Adrenal gland (tissue), 7 donors: ENCODE data around the genes B3GNT5, MCF2L2, ABCC5 and HTR3E.

DNA sequence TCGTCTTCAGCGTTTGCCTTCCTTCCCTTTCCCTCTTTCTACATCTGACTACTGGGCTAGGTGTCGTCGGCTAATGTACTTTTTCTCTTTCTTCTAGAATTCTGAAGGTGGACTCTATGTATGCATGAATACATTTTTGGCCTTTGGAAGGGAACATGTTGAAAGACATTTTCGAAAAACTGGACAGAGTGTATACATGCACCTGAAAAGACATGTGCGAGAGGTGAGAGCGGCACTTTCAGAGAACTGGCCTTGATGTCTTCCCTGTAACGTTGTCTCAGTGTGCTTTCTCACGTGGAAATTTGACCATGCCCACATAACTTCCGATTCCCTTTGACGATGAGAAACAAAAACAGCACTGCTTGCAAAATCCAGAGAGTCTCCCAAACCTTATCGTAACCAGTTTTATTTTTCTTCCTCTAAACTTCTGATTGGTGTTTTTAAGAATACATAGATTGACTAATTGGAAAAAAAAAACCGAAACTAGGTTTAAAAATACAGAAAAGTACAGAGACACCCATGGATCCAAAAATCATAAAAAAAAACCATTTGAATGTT is 29.0 kb downstream of the USP13 start:
- PRO-cap, 3 experiments: peak in 3 of 3 experiments; most common plus-strand start position 317 of the sequence (in 2); most common minus-strand start position 248 of the sequence (in 3)
- RAMPAGE, long total RNA, 4 experiments: no peak in any of the 4 experiments
- RRBS: no CpG with 5 or more reads among the region's 13 CpGs

DNA sequence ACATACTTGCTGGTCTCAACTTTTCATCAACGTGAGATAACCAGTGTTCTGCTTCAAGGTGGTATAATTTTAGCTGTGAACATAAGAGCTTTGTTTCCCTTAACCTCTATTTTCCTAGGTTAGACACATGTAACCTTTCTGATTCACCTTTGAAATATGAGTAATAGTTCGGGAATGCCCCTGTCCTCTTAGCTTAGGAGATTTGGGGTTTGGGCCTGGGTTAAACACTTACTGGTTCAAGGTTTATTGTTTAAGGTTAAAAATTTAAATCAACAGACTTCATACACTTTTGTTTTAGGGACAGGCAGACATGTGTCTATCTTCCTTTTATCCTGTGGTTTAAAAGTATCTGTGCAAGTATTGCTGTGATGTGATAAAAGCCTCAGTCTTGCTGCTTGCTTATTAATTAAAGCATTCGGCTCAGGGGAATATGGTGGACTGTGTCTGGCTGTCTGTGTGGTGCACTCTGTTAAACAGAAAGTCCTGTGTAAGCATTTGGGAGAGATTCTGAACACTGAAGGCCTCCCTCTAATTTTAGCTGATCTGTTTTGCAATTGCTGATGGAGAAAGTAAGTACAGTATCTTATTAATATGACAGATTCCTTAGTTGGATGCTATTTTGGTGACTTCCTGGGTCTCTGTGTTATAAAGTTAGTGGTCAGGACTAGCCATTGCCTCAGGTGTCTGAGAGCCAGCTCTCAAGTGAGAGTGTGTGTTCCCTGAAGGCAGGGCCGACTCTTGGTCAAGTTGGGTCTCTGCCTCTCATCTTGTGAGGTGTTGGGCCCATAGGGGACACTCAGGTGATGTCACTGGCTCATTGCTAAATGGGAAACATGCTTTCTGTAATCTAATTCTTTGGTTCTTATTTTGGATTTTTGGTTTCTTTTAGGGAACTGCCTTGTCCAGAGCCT is 81.9 kb downstream of the USP13 start:
- PRO-cap, 3 experiments: no peak in any of the 3 experiments
- RAMPAGE, long total RNA, 4 experiments: no peak in any of the 4 experiments
- RRBS: no CpG with 5 or more reads among the region's 4 CpGs

GRCh38 chr3:179739749-179740496 is 87.1 kb downstream of the USP13 start:
- PRO-cap, 3 experiments: no peak in any of the 3 experiments
- RAMPAGE, long total RNA, 4 experiments: start-site peak on the plus strand in 1 of 4 experiments, at chr3:179740034-179740367 at its widest, 9 to 19 reads per replicate
- RRBS: no CpG with 5 or more reads among the region's 15 CpGs

- PRO-cap, 3 experiments: no peak in any of the 3 experiments
- RAMPAGE, long total RNA, 4 experiments: no peak in any of the 4 experiments
- RRBS: 43% methylated on average over 5 of the region's 30 CpGs
These were observed 94.6 kb downstream of the PEX5L start for GRCh38 chr3:179942096-179942668.

- PRO-cap, 3 experiments: no peak in any of the 3 experiments
- RAMPAGE, long total RNA, 4 experiments: no peak in any of the 4 experiments
- RRBS: no CpG with 5 or more reads among the region's 5 CpGs
These were observed 41.7 kb upstream of the FXR1 start for GRCh38 chr3:180870720-180871208.

GRCh38 chr3:181620192-181620471 is 91.6 kb upstream of the SOX2 start:
- PRO-cap, 3 experiments: no peak in any of the 3 experiments
- RAMPAGE, long total RNA, 4 experiments: no peak in any of the 4 experiments
- RRBS: no CpG with 5 or more reads among the region's 2 CpGs

DNA sequence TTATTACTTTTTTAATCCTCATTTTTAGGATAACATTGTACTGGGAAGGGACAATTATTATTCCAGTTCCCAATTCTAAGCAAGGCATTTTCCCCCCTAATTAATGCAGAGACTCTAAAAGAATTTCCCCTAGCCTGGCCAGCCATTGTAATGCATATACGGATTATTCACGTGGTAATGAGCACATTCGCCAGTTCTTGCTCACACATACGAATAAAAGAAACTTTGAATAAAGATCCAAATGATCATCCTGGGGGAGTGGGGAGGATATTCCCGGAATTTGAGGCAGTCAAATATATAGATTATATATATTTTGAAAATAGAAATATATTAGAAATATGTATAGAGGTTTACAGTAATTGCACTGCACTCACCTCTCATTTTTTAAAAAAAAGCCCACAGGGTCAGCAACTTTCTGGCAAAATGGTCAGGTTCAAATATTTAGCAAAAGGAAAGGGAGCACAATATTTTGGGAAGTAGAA is 4.3 kb downstream of the SOX2 start:
- PRO-cap, 3 experiments: no peak in any of the 3 experiments
- RAMPAGE, long total RNA, 4 experiments: no peak in any of the 4 experiments
- RRBS: no CpG with 5 or more reads among the region's 5 CpGs

- PRO-cap, 3 experiments: no peak in any of the 3 experiments
- RAMPAGE, long total RNA, 4 experiments: no peak in any of the 4 experiments
- RRBS: 0% methylated on average over 4 of the region's 28 CpGs
These were observed 111.2 kb upstream of the ATP11B start for GRCh38 chr3:182682123-182682496.

GRCh38 chr3:182880697-182881070 is 87.4 kb downstream of the ATP11B start:
- PRO-cap, 3 experiments: no peak in any of the 3 experiments
- RAMPAGE, long total RNA, 4 experiments: start-site peak on the plus strand in 1 of 4 experiments, at chr3:182880878-182880950 at its widest, 18 reads per replicate
- RRBS: no CpG with 5 or more reads among the region's 2 CpGs

- PRO-cap, 3 experiments: peak in 2 of 3 experiments; most common plus-strand start chr3:183210595 (in 2)
- RAMPAGE, long total RNA, 4 experiments: no peak in any of the 4 experiments
- RRBS: no CpG with 5 or more reads among the region's 3 CpGs
These were observed 42.6 kb upstream of the B3GNT5 start for GRCh38 chr3:183210486-183210813.

- PRO-cap, 3 experiments: peak in 3 of 3 experiments; most common plus-strand start chr3:183253288 (in 3); most common minus-strand start chr3:183254015 (in 2)
- RAMPAGE, long total RNA, 4 experiments: start-site peak on the plus strand in 2 of 4 experiments, at chr3:183253228-183253441 at its widest, 11 to 14 reads per replicate
- RRBS: under 1% methylated on average over 30 of the region's 95 CpGs
These were observed at the start of gene B3GNT5 for GRCh38 chr3:183252927-183254056. Gene B3GNT5 (plus strand): TSS chr3:183253253.

GRCh38 chr3:183254551-183255158 is 1.6 kb downstream of the B3GNT5 start:
- PRO-cap, 3 experiments: peak in 3 of 3 experiments; most common plus-strand start chr3:183254789 (in 2); most common minus-strand start chr3:183254590 (in 3)
- RAMPAGE, long total RNA, 4 experiments: no peak in any of the 4 experiments
- RRBS: under 1% methylated on average over 13 of the region's 39 CpGs

- PRO-cap, 3 experiments: peak in 3 of 3 experiments; most common plus-strand start chr3:183428701 (in 2); most common minus-strand start chr3:183428619 (in 2)
- RAMPAGE, long total RNA, 4 experiments: no peak in any of the 4 experiments
- RRBS: 2% methylated on average over 32 of the region's 71 CpGs
These were observed at the start of gene MCF2L2 for GRCh38 chr3:183428449-183429300. Gene MCF2L2 (minus strand): TSS chr3:183428619.

- PRO-cap, 3 experiments: no peak in any of the 3 experiments
- RAMPAGE, long total RNA, 4 experiments: no peak in any of the 4 experiments
- RRBS: no CpG with 5 or more reads among the region's 4 CpGs
These were observed 21.0 kb upstream of the MCF2L2 start for GRCh38 chr3:183449288-183449866.

DNA sequence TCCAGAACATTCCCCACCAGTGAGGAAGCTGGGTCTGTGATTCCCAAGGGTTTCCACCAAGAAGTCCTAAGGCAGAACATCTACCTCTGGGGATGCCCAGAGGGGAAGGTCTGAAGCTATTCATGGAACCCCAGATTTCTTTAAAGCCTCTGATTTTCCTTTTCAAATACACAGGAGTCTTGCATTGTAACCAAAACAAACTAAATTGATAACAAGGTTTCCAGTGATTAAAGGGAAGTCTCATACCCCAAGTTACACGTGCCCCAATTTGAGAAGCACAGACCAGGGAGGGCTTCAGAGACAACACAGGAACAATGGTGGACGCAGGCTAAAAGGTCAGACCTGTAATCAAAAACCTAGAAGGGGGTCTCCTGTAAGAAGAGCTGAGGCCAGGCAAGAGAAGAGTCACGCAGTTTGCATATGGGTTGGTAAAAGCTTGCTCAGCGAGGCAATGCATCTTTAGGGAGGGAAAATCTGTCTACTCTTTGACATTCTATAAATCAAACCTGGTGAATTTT is 58.5 kb upstream of the MCF2L2 start:
- PRO-cap, 3 experiments: no peak in any of the 3 experiments
- RAMPAGE, long total RNA, 4 experiments: no peak in any of the 4 experiments
- RRBS: no CpG with 5 or more reads among the region's 4 CpGs

DNA sequence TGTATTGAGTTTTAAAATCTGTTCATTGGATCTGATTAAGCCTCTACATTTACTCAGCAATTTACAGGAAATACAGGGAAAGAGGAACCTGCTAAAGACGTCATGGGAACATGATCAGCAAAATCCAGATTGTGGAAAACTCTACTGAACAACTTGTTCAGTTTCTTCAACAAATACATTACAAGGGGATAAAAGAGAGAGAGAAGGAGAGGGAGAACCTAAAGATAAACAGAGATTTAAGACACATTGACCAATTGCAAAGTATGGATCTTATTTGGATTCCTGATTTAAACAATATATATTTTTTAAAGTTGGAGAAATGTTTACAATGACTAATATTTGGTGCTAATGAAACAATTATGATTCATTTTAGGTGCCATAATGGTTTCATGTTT is 46.6 kb downstream of the KLHL6 start:
- PRO-cap, 3 experiments: no peak in any of the 3 experiments
- RAMPAGE, long total RNA, 4 experiments: no peak in any of the 4 experiments
- RRBS: no CpG with 5 or more reads among the region's 1 CpG

DNA sequence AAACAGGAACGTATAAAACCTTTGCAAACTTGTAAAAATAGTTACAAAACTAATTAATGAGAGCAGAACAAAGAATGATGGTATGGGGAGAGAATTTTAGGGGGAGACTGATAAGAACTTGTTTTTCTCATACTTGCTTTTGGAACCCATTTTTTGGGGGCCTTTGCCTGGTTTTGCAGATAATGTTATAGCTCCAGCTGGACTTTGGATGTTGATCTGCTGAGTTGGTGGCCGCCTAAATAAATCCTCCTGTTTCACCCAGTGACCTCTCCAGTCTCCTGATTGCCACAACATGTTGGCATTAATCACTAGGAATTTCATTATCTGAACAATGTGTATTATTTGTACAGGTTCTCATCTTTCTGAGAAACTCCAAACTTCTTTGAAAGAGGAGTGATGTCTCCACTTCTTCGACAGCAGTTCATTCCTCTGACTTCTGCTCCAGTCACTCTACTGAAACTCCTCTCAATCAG is 18.2 kb downstream of the KLHL24 start:
- PRO-cap, 3 experiments: no peak in any of the 3 experiments
- RAMPAGE, long total RNA, 4 experiments: no peak in any of the 4 experiments
- RRBS: no CpG with 5 or more reads among the region's 3 CpGs

DNA sequence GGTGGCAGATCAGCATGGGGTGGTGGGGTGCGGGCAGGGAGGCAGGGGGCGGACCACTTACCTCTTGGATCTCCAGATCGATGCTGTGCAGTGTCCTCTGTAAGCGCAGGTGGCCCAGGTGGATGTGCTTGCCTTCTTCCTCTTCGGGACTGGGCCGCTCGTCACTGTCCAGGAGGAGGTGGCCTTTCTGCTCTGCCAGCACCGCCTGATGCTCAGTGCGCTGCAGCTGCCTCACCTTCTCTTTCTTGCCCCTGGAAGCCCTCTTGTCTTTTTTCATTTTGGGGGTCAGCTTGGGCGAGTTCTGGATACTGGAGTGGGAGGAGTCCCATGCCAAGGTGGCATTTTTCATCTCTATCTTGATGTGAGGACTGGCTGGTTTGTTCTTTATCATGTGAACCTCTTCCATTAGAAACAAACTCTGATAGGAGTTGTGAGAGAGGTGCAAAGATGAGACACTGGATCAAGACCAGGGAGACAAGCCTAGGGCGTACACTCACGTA is 46.1 kb downstream of the ABCC5 start:
- PRO-cap, 3 experiments: no peak in any of the 3 experiments
- RAMPAGE, long total RNA, 4 experiments: no peak in any of the 4 experiments
- RRBS: no CpG with 5 or more reads among the region's 12 CpGs

GRCh38 chr3:184017297-184018196 is at the start of gene ABCC5:
Gene ABCC5 (minus strand): TSS chr3:184017884.
- PRO-cap, 3 experiments: peak in 3 of 3 experiments; most common plus-strand start chr3:184018103 (in 2); most common minus-strand start chr3:184017884 (in 3)
- RAMPAGE, long total RNA, 4 experiments: start-site peak on the minus strand in 3 of 4 experiments, at chr3:184017382-184017966 at its widest, 20 to 142 reads per replicate
- RRBS: 1% methylated on average over 9 of the region's 78 CpGs

- PRO-cap, 3 experiments: no peak in any of the 3 experiments
- RAMPAGE, long total RNA, 4 experiments: no peak in any of the 4 experiments
- RRBS: no CpG with 5 or more reads among the region's 6 CpGs
These were observed at the start of gene HTR3E for GRCh38 chr3:184096721-184097182. Gene HTR3E (plus strand): TSS chr3:184097064.